ENCODE measurements around a stretch of chr2.

GRCh38 chr2:158130648-158131459, 29.2 kb downstream of the UPP2 start:
- PRO-cap: no peak

DNA sequence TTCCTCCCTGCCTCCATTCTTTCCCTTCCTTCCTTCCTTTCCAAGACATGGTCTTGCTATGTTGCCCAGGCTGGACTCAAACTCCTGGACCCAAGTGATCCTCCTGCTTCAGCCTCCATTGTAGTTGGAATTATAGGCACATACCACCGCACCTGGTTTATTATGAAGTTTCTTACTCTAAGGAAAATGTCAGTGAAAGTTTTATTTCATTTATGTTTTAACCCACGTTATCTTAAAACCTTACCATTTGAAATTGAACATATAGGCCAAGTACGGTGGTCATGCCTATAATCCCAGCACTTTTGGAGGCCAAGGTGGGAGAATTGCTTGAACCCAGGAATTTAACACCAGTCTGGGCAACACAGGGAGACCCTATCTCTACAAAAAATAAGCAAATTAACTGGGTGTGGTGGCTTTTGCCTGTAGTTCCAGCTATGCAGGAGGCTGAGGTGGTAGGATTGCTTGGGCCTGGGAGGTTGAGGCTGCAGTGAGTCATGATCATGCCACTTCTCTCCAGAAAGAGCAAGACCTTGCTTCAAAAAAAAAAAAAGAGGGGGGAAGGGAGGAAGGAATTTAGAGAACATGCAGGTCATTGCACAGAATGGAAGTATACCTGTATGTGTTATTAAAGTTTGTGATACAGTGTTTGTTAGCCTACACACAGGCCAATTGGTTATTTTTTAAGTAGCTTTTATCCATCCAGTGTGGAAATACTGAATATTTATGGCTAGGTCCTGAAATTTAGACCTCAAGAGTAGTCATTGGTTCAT, 25.7 kb downstream of the PKP4 start:
- PRO-cap: no peak

DNA sequence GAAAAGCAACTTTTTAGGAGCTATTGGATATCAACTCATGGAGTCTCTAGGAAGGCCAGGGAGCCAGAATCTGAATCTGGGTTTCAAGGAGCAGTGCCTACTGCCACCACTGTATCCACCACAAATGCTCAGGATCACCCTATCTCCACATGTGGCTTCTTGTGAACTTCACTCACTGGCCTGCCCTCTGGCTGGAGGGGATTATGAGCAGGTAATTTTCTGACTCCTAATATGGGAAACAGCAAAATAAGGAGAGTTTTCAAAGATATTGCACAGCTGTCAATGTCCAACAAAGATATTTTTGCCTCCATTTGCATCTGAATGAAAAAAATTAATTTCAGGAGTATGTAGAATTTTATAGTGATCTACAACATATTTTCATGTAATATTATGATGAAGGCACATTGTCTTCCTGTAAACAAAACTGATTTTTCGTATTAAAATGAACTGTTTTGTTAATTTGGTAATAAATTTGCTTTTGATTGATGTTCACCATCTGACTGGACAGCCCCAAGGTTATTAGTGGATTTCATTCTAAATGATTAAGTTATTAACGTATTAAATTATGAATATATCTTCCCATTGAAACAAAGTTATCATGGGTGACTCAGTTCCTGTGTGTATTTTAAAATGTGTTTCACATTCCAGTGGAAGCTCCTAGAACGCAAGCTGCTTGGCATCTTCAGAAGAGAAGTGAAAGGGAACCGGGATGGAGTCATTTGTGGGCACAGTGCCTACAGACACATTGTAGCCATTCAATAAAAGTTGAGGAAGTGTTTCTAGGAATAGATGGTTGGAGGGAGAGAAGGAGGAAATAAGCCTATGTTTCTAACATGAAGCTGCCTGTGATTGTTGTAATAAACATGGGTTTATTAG, 143.2 kb downstream of the PKP4 start:
- PRO-cap: no peak

GRCh38 chr2:158745046-158746016, 49.8 kb upstream of the DAPL1 start:
- PRO-cap: no peak

DNA sequence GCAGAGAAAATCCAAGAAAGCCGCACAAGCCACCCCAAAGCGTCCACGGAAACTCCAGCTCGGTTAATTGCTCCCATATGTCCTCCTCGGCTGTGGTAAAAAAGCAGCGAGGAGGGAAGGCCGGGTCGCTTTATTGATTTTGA, 424 bp upstream of the TANC1 start:
- PRO-cap: no peak

DNA sequence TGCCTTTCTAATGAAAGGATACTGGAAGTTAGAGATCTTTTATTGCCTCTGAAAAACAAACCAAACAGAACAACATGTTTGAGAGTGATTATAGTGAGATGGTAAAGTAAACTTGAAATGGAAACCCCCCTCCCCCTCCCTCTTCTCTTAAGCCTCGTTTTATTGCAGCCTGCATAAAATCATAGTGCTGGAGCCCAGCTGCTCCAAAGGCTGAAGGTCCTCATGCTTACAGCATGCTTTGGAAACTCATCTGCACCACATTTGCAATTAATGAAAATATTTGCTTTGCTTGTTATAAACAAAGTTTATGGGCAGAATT, 125.1 kb downstream of the TANC1 start:
- PRO-cap: no peak

DNA sequence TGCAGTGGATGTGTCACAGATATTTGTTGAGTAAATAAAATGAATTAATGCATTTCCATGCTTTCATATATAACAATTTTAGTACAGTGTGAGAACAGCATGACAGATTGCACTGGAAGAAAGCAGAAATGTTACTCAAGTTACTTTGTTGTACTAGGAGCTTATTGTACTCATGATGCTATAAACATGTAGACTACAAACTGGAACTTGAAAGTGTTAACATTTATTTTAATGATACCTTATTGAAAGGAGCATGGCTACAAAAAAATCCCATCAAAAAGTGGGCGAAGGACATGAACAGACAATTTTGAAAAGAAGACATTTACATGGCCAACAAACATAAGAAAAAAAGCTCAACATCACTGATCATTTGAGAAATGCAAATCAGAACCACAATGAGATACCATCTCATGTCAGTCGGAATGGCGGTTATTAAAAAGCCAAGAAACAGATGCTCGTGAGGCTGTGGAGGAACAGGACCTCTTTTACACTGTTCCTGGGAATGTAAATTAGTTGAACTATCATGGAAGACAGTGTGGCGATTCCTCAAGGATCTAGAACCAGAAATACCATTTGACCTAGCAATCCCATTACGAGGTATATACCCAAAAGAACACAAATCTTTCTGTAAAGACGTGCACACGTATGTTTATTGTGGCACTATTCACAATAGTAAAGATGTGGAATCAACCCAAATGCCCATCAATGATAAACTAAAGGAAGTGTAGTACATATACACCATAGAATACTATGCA, 158.6 kb downstream of the TANC1 start:
- PRO-cap: no peak

DNA sequence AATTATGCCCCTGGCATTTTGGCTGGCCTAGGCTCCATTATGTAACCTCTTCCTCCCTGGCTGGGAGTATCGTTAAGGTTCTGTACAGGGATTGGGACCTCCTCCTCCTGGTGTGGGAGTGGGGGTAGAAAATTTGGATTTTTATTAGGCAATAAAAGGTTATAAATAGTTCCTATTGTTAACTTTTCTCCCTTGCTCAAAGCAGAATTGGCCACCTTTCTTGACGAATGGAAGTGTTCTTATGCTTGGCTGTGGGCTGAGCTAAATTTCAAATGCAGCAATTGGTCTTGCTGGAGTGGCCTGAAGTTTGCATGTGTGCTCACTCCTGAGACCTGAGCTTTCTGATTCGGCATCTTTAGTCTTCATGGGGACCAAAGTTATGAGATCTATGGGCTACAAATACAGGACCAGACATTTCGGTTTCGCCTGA, 148.7 kb downstream of the WDSUB1 start:
- PRO-cap: no peak

DNA sequence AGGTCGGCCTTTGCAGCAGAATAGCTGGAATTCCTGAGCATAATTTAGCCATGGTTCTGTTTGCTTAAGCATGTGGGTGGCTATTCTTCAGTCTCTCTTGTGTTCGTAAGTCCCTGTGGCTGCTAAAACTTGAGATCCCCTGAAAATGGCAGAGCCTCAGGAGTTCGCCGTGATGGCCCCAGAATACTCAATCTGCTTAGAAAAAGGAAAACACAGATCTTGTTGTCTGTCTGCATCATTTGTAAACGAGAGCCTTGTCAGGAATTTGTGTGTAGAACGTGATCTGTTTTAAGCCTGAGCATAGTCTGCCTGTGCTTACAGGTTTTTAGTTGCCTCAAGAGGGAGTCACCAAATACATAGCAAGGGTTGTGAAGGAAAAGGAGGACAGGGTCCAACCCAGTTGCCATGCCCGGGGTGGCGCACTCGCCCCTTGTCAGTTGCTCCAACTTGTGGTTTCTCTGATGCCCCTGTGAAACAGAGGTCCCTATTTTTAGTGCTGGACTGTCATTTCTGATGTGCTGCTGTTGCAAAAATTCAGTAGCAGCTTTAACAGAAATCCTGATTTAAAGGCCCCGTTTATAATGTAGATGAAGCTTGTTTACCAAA, 74.9 kb downstream of the WDSUB1 start:
- PRO-cap: no peak

GRCh38 chr2:159546143-159546862, 70.0 kb downstream of the BAZ2B start:
- PRO-cap: no peak

GRCh38 chr2:159613358-159614386, 2.7 kb downstream of the BAZ2B start:
- PRO-cap: no peak

DNA sequence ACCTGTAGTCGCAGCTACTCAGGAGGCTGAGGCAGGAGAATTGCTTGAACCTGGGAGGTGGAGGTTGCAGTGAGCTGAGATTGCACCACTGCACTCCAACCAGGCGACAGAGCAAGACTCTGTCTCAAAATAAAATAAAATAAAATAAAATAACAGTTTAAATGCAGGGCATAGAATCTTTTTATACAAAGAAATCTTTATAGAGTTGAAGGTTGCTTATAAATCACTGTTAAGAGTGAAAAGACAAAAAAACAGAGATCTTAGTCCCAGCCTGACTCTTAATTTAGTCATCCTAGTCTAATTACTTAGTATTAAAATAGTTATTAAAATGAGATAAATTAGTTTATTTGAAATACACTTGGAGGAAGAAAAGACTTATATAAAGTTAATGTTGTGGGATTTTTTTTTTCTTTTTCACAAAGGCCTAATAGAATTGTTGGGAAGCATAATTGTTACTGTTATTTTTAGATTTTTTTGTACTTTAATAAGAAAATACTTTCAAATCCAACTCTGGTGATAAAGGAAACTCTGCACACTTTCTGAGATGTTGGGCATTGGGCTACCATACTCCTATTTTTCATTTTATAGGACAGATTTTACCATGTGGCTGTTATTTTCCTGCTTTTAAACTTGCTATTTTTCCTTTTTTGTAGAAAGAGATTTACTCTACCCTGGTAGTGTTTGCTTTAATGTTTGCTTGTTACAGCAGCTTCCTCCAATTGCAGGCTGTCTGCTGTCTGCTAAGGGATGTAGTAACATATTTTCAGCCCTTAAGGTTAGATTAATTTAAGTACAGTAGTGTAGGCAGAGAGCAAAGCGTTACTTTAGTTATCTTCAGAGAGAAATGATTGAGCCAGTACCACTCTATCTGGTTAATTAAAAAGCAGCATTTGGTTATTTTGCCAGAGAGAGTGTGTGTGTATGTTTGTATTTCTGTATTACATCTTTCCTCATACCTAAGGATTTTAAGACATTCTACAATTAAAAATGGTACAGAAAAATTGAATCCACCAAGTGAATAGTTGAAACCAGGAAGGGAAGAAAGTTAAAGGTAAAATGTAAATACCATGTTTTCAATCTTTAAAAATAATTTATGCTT, 38.4 kb downstream of the MARCHF7 start:
- PRO-cap: no peak

DNA sequence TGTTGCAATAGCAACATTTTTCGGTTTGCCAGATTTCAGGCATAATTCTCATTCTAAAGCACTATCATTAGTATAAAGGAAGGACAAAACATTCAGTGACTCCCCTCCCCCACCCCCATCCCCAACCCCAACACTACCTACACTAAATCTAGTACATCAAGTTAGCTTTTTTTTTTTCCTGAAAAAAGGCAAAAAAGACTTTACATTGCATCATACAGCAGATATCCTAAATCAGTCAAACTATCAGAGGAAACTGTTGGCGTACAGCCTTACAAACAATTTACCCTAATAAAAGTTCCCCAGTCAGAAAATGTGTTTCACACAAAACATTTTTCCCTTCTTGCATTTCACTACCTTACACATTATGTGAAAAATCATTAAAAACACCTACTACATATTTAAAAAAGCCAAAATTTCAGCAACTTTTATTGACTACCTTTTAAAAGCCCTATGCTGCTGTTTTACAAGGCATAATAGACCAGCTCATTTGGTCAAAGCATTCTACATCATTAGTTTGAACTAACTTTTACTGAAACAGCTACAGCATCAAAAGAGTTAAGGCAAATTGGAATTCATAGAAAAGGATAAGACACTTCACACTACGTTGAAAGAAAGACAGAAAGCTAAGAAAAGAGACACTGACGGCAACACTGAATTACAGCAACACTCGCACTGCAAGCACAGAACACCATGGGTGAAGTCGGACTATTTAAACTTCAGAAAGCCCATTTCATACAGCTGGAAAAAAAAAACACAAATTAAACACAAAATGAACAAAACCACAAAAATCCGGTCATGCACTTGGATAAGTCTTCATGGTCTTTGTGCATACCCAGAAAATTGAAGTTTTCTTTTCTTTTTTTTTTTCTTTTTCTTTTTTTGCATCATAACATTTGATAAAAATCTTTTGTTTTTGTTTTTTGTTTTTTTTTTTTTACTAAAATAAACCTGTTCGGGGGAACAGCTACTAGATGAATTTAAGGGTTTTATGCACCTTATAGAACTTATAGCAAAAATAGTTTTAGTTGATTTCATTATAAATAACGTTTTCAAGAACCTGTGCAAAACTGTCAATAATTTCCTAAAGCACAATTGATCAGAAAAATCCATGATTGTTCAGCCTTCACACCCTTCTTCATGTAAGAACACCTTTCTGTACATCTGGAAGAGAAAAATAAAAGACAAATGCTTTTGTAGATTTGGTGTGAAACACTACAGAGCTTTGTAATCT, 73.9 kb upstream of the ITGB6 start:
- PRO-cap: no peak

GRCh38 chr2:160275656-160276014, 75.6 kb upstream of the ITGB6 start:
- PRO-cap: no peak

DNA sequence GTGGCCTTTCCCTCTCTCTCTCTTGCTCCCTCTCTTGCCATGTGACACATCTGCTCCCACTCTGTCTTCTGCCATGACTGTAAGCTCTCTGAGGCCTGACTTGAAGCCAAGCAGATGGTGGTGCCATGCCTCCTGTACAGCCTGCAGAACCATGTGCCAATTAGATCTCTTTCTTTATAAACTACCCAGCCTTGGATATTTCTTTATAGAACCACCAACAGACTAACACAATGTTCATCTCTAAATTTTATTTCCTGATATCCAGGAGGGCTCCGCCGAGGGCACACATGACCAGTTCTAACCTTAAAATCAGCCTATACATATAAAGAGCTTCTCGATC, 108.7 kb downstream of the RBMS1 start:
- PRO-cap: no peak

- PRO-cap: no peak
Observed at GRCh38 chr2:160411029-160411579, 82.5 kb downstream of the RBMS1 start.

GRCh38 chr2:160423345-160423959, 70.2 kb downstream of the RBMS1 start:
- PRO-cap: no peak

DNA sequence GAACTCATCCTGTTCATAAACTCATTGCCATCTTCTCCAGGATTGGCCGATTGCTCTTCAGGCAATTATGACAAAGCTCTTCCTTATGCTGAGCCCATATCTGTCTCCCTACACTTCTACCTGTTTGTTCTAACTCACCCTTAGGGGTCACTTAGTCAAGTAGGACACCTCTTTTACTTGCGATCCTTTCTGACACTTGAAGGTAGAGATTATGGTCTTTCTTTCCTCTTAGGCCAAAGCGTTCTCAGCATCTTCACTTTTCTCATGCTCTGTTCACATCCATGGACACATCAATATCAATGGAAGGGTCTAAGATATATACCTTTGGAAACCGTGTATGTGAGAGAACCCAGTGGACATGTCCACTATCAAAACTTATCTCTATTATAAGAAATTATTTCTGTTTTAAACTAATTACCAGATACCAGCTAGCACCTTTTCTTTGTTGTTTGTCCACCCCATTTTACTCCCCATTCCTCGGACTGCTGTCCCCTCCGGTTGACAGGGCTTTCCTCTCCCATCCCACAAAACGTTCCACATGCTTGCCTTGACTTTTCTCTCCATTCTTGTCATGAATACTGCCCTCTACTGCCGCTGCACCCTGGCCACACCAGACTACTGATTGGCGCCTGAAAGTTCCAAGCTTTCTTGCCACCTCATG, 47.2 kb downstream of the RBMS1 start:
- PRO-cap: no peak

GRCh38 chr2:160813487-160813977, 319.9 kb upstream of the RBMS1 start:
- PRO-cap: no peak

GRCh38 chr2:161139448-161139994, 20.7 kb upstream of the TANK start:
- PRO-cap: no peak